ENCODE measurements around a stretch of chr6.

GRCh38 chr6:159000629-159000966, 596 bp upstream of the RSPH3 start:
- RRBS: no CpG with 5 or more reads among the region's 3 CpGs

GRCh38 chr6:159170979-159171504, 1.8 kb downstream of the FNDC1 start:
- RRBS: no CpG with 5 or more reads among the region's 11 CpGs

GRCh38 chr6:159829432-159829866, 29.4 kb downstream of the PNLDC1 start:
- RRBS: no CpG with 5 or more reads among the region's 3 CpGs

GRCh38 chr6:160042698-160043402, 74.0 kb downstream of the IGF2R start:
- RRBS: no CpG with 5 or more reads among the region's 14 CpGs

DNA sequence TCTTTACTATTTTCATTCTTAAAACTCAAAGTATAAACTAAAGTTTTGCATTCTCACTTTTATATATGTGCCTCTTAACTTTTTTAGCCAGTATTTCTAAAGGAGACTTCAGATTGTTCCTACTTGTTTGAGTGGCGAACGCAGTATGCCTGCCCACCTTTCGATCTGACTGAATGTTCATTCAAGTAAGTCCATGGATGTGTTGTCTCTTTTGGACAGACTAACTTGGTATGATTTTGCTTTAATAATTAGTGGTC, 57.0 kb upstream of the SLC22A1 start:
- RRBS: no CpG with 5 or more reads among the region's 3 CpGs

- RRBS: no CpG with 5 or more reads among the region's 14 CpGs
These were observed 56.5 kb upstream of the SLC22A1 start for GRCh38 chr6:160064990-160065701.

DNA sequence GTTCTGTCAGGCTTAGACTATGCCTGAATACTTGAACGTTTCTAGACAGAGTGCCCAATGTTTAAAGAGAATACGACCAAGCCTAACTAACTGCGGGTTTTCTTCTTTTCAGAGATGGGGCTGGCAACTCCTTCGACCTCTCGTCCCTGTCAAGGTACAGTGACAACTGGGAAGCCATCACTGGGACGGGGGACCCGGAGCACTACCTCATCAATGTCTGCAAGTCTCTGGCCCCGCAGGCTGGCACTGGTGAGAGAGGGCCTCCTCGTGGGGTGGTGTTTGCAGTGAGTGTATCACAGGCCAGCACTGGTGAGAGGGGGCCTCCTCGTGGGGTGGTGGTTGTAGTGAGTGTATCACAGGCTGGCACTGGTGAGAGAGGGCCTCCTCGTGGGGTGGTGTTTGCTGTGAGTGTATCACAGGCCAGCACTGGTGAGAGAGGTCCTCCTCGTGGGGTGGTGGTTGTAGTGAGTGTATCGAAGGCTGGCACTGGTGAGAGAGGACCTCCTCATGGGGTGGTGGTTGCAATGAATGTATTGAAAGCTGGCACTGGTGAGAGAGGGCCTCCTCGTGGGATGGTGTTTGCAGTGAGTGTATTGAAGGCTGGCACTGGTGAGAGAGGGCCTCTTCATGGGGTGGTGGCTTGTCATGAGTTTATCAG, 53.3 kb upstream of the SLC22A1 start:
- RRBS: no CpG with 5 or more reads among the region's 14 CpGs

GRCh38 chr6:160129182-160130063, 7.8 kb downstream of the SLC22A1 start:
- RRBS: no CpG with 5 or more reads among the region's 8 CpGs

GRCh38 chr6:160348486-160349106, 418 bp downstream of the SLC22A3 start:
- RRBS: 16% methylated on average over 8 of the region's 69 CpGs

GRCh38 chr6:160685679-160685878, 16.5 kb upstream of the PLG start:
- RRBS: no CpG with 5 or more reads among the region's 4 CpGs

DNA sequence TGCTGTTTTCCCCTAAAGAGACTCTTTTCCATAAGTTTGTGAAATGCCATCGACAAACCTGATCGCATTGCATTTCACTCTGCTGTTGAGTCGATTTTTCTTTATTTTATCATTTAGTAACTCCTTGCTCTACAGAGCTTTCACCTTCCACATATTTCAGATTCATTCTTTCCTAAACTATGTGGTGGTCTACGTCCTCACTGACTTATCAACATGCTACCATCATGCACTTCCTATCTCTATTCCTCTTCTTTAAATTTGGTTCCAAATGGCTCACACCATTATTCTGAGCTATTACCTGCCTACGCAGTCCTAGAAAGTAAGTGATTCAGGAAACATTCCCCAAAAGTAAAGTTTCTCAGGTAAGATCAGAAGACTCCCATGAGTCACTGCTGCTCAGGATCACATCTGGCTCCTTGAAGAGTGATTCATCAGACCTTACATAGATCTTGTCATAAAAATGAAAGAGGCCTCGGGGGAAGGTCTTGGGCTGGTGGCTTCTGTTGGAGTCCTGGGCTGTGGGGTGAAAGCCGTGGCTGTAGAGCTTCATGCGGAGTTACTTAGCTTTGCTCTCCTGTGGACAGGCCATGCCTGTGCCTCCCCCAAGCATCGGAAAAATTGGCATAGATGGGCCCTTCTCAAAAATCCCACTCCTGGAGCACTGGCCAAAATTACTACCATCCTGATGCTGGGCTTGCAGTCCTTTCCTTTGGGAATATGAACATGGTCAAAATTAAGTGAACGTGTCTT, 35.8 kb downstream of the PLG start:
- RRBS: no CpG with 5 or more reads among the region's 10 CpGs

DNA sequence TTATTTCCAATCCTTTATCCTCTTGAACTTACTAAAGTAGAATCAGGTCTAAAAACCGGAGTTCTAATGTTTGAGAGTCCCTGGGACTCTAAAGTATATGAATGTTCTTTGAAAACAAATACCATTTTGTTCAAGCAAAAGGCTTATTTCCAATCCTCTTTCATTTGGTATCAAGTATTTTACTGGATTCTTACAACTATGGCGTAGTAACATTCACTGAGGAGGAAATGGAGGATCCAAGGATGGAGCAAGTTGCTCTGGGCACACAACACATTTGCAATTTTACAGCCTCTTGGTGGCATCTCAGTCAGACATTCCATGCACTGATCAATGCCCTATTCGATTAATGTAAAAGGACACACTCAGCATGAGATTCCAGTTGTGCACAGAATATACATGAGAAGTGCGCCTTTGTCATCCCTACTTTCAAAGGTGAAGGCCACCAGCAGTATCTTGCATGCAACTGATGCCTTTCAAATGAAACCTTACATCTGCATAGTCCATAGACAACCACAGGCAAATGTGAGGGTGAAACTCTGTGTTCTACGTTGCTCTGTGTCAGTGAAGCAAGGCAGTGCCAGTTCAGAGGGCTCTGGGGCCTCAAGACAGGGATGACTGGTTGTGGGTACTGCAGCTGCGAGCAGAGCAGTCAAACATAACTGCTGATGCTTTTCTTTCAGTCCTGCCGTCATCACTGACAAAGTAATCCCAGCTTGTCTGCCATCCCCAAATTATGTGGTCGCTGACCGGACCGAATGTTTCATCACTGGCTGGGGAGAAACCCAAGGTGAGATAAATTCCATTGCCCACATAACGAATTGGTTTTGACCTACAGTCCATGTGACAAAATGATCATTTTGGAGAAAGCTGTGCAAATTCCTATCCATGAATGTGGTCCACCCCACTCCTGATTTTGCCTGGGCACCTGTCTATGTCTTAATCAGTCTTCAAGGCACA, 38.9 kb downstream of the PLG start:
- RRBS: no CpG with 5 or more reads among the region's 11 CpGs

DNA sequence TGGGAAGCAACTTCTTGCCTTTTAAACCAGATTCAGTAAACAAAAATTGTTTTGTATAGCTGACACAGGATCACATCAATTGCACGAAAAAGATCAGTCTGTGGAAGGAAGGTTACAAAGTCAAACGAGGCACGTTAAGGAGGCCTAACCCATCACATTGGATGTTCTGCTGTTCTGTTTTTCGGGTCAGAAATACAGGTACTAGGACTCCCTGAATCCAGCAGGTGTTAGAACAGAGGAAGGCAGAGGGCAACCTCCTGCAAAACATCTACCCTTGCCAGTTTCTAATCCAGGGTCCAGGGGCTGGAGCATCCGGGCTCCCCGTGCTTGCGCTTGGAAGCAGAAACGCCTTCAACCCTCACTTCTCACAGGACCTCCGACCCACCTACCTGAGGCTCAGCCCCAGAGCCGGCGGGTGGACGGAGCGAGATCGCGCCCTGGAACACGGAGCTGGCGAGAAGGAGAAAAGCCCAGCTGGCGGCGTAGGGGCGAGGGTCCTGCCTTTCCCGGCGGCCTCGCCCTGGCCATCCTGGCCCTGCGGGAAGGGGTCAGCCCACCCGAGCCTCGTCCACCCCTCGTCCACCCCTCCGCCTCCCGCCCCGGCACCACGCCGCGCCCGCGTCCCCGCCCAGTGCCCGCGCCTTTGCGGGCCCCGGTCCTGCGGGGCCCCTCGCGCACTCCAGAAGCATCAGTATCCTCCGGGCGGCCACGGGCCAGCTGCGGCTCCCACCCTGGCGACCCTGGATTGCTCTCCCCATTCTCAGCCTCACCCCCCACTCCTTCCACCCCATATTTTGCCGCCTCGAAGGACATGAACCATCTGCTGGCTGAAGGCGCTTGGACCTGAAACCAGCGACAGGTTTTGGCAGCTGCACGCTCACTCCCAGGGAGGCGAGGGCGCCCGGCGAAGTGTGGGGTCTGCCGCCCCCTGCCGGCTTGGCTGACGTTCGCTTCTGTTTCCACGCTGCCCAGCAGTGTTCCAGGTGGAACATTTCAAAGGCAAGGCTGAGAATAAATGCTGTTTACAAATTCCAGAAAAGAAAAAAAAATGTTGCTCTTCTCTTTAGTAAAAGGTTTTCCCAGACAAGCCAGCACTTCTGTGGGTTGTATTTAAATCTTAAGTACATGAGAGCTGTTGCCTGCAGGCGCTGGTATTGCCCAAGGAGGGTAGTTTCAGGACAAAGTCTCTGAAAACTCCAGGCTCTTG, 65.0 kb downstream of the PLG start:
- RRBS: 11% methylated on average over 35 of the region's 63 CpGs

DNA sequence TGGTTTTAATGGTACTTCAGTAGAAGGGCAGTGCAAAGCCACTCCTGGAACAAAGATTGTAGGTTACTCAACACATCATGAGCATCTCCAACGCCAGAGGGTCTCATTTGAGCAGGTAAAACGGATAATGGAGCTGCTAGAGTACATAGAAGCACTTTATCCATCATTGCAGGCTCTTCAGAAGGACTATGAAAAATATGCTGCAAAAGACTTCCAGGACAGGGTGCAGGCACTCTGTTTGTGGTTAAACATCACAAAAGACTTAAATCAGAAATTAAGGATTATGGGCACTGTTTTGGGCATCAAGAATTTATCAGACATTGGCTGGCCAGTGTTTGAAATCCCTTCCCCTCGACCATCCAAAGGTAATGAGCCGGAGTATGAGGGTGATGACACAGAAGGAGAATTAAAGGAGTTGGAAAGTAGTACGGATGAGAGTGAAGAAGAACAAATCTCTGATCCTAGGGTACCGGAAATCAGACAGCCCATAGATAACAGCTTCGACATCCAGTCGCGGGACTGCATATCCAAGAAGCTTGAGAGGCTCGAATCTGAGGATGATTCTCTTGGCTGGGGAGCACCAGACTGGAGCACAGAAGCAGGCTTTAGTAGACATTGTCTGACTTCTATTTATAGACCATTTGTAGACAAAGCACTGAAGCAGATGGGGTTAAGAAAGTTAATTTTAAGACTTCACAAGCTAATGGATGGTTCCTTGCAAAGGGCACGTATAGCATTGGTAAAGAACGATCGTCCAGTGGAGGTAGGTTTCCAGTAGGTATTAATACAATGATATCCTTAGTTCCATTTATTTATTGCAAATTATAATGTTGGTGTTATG, 57.9 kb downstream of the MAP3K4 start:
- RRBS: 97% methylated on average over 1 of the region's 13 CpGs

DNA sequence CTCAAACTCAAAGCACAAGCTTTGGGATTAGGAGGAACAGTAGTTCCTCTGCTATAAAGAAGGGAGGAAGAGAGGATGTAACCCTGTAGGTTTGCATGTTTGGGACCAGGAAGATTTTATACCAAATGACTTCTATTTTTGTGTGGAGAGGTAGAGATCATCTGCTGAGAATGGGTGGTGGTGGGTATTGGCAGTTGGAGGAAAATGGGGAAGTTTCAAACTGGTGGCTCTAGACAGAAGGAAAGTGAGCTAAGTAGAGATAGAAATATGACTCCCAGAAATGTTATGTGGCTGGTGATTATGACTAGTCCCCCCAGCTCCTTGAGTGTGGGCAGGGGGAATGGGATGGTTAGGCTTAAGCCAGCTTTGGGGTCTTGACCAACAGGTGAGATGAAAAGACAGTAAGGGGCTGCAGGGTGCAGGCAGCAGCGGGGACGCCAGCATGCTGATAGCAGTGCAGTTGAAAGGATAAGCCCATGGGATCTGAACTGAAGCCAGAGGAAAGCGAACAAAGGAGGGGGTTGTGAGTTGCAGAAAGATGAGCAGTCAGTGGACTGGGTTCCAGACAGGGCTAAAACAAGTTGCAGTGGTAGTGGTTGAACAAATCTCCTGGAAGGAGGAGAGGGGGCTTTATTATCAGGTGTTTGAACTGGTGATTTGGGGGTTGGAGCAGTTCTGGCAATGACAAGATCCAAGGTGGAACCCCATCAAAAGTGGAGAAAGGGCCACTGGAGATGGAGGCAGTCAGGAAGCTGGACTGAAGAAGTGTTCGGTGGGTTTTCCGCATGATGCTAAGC, 86.6 kb downstream of the MAP3K4 start:
- RRBS: no CpG with 5 or more reads among the region's 5 CpGs

- RRBS: no CpG with 5 or more reads among the region's 4 CpGs
These were observed 58.6 kb downstream of the AGPAT4 start for GRCh38 chr6:161215257-161215712.

DNA sequence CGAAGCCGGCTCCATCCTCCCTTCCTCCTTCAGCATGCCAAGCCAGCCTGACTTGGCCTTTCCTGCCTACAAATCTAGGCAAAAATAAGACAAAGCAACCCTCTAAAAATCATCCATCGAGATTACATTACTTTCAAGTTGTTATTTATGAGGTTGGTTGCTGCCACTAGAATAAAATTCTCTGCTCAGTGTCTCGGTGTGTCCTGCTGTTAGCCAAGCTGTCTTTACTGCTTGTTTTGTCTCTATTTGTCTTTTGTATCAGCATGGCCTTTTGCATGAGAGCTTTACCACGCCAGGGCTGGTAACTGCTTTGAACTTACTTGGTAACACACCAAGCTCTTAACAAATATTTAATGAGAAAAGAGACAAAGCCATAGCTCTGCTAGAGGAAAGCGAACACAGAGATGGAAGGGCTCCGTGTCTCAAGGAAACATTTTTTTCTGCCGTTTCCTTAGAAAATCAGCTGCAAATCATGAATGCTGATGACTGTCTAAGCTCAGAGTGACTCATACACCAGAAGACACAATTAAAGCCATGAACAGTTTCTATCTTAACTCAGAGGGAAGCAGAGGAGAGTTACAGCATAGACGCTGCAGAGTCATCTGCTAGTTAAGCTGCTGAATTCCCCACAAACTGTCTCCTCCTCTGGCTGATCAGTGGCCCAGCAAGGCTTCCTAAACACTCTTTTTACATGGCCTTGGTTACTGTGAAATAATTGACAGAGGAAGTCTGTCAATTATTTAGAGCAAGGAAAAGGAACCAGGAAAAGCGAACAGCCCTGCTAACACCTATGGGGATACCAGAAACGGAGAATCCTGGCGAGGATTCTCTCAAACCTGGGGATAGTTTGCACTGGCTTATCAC, 44.8 kb downstream of the AGPAT4 start:
- RRBS: no CpG with 5 or more reads among the region's 12 CpGs

GRCh38 chr6:161274355-161274584, 409 bp upstream of the AGPAT4 start:
- RRBS: no CpG with 5 or more reads among the region's 8 CpGs

GRCh38 chr6:162477951-162478948, 249.3 kb downstream of the PRKN start:
- RRBS: no CpG with 5 or more reads among the region's 17 CpGs